Metastatic Liver Carcinoma in the Lung (tissue), 2 donors: ENCODE measurements around a stretch of chr14.

- PRO-cap, 2 experiments, result no peak in any of the 2 experiments
Observed at GRCh38 chr14:56816541-56817107, 6.3 kb upstream of the OTX2 start.

DNA sequence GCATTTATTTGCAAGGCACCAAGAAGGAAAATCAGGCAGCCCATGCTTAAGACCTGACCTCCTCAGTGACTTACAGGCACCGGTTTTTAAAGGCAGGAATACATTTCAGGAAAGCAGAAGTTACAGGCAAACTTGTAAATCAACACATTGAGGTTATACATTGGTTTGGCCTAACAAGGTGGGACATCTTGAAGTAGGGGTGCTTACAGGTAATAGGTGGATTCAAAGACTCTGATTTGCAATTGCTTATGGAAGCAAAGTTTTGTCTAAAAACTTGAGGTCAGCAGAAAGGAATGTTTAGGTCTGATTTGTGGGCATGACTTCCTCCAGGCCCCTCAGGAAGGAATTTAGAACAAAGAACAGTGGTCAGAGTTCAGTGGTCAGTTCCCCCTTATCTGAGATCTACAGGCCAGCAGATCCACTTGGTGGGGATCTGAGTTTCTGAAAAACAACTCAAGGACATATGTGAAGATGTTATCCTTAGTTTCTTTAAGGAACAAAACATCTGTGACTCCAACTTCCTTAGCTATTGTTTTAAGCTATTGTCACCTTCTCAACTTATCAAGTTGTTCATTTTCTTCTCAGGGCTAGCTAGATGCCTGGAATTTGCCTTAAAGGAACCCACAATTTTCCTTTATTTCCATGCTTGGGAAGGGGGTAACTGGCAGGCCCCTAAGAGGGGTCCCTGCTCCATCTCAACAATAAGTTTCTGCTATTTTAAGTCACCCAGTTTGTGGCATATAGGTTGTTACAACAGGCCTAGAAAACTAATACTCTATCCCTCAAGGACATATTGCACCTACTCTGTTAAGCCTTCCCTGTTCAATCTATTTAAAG lies 28.0 kb upstream of the NAA30 start:
- PRO-cap, 2 experiments, result no peak in any of the 2 experiments

- PRO-cap, 2 experiments, result no peak in any of the 2 experiments
Observed at GRCh38 chr14:57364984-57365906, 25.1 kb upstream of the NAA30 start.

DNA sequence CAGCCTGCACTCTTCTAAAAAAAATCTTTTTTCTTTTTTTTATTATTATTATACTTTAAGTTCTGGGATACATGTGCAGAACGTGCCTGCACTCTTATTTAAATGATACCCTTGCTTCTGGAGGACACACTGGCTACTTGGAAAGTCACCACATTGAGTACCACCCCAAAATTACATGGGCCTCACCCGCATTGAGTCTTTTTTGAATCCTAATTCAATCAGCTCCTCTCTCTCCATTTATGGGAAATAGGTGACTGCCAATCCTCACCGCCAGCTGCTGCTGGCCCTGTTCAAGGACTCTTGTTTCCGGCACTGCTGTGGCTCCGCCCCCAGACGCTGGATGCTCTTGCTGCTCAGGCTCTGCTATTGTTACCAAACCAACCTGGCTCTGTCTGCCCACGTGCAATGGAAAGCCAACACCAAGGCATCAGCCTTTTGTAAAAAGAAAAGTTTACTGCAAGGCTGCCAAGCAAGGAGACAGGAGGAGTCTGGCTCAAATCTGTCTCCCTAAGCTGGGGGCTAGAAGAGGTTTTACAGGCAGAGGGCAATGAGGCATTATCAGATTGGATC lies 116.9 kb upstream of the SLC35F4 start:
- PRO-cap, 2 experiments, result no peak in any of the 2 experiments

DNA sequence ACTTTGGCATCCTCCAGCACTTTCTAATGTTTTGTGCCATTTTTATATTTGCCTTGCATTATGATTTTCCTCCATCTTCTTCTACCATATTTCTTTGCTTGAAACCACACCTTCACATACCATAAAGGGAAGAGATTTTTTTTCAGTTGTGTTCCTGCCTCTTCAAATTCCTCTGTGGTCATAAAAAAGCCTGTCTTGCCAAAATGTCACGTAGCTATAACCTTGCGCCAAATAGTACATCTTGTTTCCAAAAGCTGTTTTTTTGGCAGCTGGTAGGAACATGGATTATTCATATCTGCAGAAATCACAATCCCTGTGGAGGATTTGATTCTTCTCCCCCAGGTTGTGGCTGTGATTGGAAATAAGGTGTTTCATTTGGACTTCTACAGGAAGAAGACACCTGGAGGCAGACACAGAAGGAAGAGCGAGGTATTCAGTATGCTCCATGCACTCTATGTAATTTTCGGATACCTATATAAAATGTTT lies 133.6 kb upstream of the SLC35F4 start:
- PRO-cap, 2 experiments, result no peak in any of the 2 experiments

- PRO-cap, 2 experiments, result no peak in any of the 2 experiments
Observed at GRCh38 chr14:58200816-58201338, 928 bp downstream of the ACTR10 start.

GRCh38 chr14:58310220-58310743 lies 11.9 kb downstream of the ARID4A start:
- PRO-cap, 2 experiments, result no peak in any of the 2 experiments

DNA sequence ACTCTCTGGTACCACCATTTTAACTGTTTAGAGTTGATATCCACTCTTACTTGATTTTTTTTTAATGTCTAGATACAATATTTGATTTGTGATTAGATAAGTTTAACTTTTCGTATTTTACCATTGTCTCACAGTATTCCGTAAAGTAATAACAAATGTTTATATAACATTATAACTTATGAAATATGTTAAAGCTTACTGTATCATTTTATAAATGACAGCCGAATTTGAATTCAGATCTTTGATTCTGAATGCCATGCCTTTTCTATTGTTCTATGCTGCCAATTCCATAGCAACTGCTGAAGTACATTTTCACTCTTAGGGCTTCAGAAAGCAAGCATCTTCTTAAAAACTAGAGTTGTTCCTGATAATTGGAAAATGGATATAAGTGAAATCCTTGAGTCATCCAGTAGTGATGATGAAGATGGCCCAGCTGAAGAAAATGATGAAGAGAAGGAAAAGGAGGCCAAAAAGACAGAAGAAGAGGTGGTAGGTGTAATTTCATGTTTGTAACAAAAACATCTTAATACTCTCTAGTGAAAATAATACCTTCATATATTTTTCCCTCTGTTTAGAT lies 31.4 kb downstream of the ARID4A start:
- PRO-cap, 2 experiments, result no peak in any of the 2 experiments

- PRO-cap, 2 experiments, result peak in 1 of 2 experiments; most common plus-strand start chr14:58749484 (in 1); most common minus-strand start chr14:58749333 (in 1)
Observed at GRCh38 chr14:58749039-58749669, 111.4 kb downstream of the DACT1 start.

DNA sequence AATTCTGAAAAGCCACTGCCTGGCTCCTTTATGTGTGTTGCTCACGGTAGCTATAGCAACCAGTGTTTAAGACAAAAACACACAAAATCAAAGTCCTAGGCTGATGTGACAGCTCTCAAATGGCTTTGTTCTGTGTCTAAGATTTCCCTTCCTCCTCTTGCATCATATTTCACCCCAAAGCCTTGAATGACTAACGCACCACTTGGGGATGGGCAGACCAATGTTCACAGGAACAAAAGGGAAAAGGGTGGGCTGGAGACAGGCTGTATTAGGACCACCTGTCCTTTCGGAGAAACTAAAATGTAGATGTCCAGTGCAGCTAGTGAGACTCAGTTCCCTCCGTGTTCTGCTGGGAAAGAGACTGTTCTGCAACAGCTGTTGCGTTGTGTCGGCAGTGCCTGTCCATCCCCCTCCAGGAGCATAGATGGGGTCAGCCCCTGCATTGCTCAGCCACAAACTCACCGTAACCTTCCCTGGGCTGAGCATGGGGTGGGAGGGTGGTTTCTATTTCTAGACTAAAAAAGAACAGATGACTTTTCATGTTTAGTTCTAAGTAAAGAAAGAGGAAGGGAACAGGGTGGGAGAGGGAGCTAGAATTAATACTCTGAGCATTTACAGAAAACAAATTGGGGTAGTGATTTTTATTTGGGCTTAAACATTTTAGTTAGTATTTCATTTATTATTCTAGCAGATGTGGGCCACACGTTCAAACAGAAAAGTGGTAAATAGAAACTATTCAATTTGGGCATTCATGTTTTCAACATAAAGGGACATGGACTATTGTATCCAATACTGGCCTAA lies 26.7 kb upstream of the DAAM1 start:
- PRO-cap, 2 experiments, result peak in 1 of 2 experiments; most common plus-strand start position 235 of the sequence (in 1)

- PRO-cap, 2 experiments, result no peak in any of the 2 experiments
Observed at GRCh38 chr14:59952115-59952652, 81.6 kb upstream of the RTN1 start.

DNA sequence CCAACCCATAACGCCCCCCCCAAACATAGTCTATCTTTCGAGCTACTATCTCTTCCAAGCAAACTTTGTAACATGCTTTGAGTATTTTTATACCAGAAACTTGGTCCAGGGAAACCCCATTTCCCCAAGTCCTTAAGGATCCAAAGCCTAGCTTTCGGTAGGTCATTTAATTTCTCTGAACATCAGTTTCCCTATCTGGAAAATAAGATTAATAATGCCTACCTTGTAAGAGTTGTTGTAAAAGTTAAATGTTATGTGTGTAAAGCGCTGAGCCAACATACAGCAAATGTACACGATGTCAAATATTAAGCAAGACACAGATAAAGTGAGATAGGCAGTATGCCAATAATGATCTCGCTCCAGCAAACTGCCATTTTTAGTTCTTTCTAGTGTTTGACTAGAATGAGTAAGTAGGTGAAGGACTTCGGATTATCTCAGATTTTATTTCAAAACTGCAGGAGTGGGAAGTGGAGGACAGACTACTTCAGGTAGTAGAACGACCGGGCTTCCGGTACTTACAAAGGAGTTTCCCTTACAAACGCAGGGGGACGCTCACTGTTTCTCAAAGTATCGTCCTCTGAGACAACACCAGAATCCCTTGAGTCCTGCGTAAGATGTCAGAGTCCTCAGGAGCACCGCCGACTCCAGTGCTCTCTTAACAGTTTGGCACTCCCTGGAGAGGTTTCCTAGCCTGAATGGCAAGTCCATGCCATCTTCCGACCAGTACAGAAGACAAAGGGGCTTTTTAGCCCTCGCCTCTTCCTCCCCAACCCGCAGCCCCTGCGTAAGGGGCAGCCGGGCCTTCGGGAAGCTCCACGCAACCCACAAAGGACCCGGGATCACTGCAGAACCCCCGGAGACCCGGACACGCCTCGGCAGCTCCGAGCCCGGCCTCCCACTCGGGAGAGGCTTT lies 691 bp downstream of the DHRS7 start:
- PRO-cap, 2 experiments, result peak in 2 of 2 experiments; most common plus-strand start position 591 of the sequence (in 1)

- PRO-cap, 2 experiments, result no peak in any of the 2 experiments
Observed at GRCh38 chr14:60222676-60223346, 26.2 kb upstream of the PPM1A start.

DNA sequence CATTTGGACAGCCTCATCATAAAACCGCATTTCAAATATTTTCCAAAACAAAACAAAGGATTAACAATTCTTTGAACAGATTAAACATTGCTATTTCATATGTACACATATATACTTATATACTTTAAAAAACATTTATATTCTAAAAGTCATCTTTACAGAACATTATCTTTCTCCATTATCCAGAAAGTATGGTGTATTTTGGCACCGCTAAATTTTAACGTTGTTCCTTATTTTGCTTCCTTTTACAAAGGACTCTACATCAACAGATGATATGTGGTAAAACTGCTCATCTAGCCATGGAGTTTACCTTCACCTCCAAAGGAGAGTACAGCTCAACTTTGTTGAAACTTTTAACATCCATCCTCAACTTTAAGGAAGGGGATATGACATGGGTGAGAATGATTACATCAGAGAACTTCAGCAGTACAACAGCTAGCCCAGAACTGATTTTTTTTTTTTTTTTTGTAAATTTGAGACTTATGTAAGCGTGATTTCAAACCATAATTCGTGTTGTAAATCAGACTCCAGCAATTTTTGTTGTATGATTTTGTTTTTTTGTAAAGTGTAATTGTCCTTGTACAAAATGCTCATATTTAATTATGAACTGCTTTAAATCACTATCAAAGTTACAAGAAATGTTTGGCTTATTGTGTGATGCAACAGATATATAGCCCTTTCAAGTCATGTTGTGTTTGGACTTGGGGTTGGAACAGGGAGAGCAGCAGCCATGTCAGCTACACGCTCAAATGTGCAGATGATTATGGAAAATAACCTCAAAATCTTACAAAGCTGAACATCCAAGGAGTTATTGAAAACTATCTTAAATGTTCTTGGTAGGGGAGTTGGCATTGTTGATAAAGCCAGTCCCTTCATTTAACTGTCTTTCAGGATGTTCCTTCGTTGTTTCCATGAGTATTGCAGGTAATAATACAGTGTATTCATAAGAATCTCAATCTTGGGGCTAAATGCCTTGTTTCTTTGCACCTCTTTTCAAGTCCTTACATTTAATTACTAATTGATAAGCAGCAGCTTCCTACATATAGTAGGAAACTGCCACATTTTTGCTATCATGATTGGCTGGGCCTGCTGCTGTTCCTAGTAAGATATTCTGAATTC lies 43.5 kb downstream of the PPM1A start:
- PRO-cap, 2 experiments, result no peak in any of the 2 experiments

- PRO-cap, 2 experiments, result no peak in any of the 2 experiments
Observed at GRCh38 chr14:60647927-60649320, 853 bp downstream of the SIX1 start.

GRCh38 chr14:60652755-60653474 lies 3.6 kb upstream of the SIX1 start:
- PRO-cap, 2 experiments, result no peak in any of the 2 experiments

DNA sequence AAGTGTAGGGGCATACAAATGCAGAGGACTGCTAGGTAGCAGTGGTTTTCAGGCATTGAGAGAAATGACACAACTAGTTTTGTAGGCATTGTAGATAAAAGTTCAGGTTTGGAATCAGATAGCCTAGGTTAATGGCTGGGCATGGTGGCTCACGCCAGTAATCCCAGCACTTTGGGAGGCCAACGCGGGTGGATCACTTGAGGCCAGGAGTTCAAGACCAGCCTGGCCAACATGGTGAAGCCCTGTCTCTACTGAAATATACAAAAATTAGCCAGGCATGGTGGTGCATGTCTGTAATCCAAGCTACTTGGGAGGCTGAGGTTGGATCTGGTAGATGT lies 71.8 kb downstream of the MNAT1 start:
- PRO-cap, 2 experiments, result no peak in any of the 2 experiments

- PRO-cap, 2 experiments, result no peak in any of the 2 experiments
Observed at GRCh38 chr14:61337719-61338311, 16.4 kb downstream of the PRKCH start.

GRCh38 chr14:61342454-61343101 lies 21.2 kb downstream of the PRKCH start:
- PRO-cap, 2 experiments, result no peak in any of the 2 experiments

DNA sequence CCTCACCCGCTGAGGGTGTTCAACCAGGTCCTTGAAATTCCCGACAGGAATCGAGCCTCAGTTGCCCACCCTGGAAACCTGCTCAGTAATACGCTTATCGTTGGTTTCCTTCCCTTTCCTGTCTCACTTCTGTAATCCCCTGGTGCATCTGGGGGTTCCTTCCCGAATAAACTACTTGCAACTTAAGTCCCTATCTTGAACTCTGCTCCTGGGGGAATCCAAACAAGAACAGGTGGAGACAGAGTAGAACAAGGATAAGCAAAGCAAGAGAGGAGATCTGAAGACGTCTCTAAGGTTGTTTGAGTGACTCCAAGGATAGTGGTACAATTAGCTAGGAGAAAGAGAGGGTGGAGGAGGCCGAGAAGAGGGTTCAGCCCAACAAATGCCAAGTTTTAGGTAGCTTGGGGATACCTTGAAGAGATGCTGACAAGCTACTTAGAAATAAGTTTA lies 113.7 kb downstream of the PRKCH start:
- PRO-cap, 2 experiments, result no peak in any of the 2 experiments